Right cardiac atrium (tissue), 1 donor: ENCODE results near the genes THRA and NR1D1.

GRCh38 chr17:40014393-40014930, 778 bp upstream of the CSF3 start:
- PRO-cap: no peak

GRCh38 chr17:40062629-40063596, at the start of gene THRA:
Gene THRA, plus strand, starts transcription at chr17:40062965.
- PRO-cap: bidirectional peak, plus-strand start at chr17:40062965, minus-strand start at chr17:40062847; bidirectional peak, plus-strand start at chr17:40063402, minus-strand start at chr17:40063375

GRCh38 chr17:40068672-40069777, 6.3 kb downstream of the THRA start:
- PRO-cap: bidirectional peak, plus-strand start at chr17:40069509, minus-strand start at chr17:40069519

GRCh38 chr17:40070831-40071330, 8.1 kb downstream of the THRA start:
- PRO-cap: no peak

DNA sequence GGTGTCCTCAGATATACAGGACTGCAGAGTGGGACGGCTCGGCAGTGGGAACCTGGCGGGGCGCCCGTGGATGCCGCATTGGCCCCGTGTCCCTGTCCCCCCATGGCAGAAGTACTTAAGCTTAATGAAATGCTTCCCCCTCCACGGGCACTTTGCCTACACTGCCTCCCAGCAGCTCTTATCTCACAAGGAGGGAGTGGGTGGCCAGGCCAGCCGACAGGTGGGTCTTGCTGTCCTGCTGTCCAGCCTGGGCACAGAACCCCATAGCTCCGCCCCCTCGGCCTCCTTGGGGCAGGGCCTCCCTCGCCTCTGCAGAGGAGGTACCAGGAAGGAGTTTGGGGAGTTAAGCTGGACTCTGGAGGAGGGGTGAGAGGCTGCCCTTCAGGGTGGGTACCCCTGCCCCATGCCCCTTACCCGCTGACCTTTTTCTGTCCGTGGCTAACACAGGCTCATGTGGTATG, 8.6 kb downstream of the THRA start:
- PRO-cap: no peak

GRCh38 chr17:40098912-40099674, 1.3 kb downstream of the NR1D1 start:
- PRO-cap: bidirectional peak, plus-strand start at chr17:40099456, minus-strand start at chr17:40099148

- PRO-cap: bidirectional peak, plus-strand start at chr17:40100882, minus-strand start at chr17:40100579
Observed at GRCh38 chr17:40100010-40101052, at the start of gene NR1D1. Gene NR1D1, minus strand, starts transcription at chr17:40100589.

GRCh38 chr17:40101053-40101573, 724 bp upstream of the NR1D1 start:
- PRO-cap: no peak

DNA sequence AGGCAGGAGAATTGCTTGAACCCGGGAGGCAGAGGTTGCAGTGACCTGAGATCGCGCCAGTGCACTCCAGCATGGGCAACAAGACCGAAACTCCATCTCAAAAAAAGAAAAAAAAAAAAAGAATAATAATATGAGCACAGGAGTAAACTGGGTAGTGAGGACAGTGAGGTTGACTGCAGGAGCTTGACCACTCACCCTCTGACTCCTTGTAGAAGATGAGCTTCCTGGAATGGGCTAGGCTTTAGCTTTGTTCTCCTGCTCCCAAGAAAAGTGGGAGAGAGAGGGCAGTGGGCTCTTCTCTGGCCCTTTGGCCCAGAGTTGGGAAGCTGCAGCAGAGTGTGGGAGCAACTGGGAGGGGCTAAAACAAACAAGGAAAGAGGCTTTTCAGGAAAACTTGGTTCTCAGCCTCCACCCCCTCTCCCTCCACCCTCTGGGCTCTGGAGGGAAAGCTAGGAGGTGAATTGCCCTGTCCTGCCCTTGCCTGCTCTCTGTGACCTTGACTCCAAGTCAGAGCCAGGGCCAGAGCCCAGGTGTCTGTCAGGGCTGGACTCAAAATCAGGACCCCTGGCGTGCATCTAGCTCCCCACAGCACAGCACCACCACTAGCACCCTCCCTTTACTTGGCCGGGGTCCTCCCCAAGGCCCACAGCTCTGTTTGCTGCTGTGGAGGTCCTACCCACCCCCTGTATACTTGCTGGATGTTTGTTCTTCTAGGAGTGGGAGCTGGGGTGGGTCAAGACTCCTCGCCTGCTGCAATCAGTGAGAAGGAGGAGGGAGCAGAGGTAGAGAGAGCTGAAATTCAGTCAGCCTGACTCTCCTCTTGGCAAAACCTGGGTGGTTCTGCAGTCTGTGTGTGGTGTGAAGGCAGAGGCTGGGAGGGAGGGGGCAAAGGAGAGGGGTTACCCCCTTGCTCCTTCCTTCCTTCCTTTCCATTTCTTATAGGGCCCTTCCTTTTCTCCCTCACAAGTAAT, 2.7 kb upstream of the NR1D1 start:
- PRO-cap: no peak

GRCh38 chr17:40124219-40124843, 2.6 kb downstream of the MSL1 start:
- PRO-cap: no peak

- PRO-cap: no peak
Observed at GRCh38 chr17:40129086-40130014, 7.6 kb downstream of the MSL1 start.

DNA sequence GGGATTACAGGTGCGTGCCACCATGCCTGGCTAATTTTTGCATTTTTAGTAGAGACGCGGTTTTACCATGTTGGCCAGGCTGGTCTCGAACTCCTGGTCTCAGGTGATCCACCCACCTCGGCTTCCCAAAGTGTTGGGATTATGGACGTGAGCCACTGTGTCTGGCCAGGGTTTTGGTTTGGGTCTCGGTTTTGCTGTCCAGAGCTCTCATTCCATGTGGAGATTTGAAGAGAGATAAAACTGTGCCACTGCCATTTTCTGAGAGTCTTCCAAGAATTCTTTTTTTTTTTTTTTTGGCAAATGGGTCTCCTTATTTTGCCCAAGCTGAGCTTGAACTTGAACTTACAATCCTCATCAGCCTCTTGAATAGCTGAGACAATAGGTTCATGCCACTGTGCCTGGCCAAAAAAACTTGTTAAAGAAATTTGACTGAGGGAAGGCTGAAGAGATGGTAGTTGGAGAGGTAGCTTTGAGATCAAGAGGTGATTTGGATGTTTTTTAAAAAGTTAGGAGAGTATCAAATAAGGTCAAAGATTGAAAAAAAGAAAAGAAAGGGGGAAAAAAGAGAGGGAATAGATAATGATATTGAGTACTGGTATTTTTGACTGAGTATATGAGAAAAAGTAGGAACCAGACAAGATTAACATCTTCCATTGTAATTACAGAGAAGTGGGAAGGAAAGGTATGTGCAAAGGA, 8.8 kb downstream of the CASC3 start:
- PRO-cap: no peak

- PRO-cap: no peak
Observed at GRCh38 chr17:40176014-40176802, 1.1 kb upstream of the RAPGEFL1 start.

DNA sequence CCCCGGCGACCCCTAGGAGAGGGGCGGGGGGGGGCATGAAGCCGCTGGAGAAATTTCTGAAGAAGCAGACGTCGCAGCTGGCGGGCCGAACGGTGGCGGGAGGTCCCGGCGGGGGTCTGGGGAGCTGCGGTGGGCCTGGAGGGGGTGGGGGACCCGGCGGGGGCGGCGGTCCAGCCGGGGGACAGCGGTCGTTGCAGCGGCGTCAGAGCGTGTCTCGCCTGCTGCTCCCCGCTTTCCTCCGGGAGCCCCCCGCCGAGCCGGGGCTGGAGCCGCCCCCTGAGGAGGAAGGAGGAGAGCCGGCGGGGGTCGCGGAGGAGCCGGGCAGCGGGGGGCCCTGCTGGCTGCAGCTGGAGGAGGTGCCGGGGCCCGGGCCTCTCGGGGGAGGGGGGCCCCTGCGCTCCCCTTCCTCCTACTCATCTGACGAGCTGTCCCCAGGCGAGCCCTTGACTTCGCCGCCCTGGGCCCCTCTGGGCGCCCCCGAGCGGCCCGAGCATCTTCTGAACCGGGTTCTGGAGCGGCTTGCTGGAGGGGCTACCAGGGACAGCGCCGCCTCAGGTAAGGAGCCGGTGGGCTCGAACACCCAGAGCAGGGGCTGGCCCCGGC, 658 bp downstream of the RAPGEFL1 start:
- PRO-cap: no peak

GRCh38 chr17:40251493-40251942, 32.4 kb downstream of the WIPF2 start:
- PRO-cap: no peak

DNA sequence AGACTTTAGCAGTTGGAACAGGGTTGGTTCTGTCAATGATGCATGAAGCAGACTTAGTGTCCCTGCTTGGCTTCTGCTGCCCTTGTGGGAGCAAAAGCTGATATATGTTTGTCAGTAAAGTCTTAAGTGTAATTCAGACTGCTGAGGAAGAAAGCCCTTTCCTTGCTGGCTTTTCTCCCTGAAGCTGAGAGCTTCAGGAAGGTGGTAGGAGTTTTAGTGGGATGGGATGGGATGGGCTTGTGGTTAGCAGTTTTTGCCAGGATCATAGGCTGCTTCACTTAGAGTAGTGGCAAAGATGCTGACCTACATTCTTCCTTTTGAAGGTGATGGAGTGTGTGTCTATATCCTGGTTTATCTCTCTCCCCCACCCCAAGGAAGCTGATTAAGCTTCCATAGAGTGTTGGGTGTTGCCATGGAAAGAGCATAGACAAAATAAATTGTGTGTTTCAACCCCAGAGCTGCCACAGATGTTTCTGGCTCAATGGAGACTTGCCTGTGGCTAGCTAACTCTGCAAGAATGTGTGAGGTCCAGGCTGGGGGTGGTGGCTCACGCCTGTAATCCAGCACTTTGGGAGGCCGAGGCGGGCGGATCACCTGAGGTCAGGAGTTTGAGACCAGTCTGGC, 4.7 kb upstream of the RARA start:
- PRO-cap: no peak

- PRO-cap: no peak
Observed at GRCh38 chr17:40338008-40338207, 26.6 kb downstream of the GJD3 start.

DNA sequence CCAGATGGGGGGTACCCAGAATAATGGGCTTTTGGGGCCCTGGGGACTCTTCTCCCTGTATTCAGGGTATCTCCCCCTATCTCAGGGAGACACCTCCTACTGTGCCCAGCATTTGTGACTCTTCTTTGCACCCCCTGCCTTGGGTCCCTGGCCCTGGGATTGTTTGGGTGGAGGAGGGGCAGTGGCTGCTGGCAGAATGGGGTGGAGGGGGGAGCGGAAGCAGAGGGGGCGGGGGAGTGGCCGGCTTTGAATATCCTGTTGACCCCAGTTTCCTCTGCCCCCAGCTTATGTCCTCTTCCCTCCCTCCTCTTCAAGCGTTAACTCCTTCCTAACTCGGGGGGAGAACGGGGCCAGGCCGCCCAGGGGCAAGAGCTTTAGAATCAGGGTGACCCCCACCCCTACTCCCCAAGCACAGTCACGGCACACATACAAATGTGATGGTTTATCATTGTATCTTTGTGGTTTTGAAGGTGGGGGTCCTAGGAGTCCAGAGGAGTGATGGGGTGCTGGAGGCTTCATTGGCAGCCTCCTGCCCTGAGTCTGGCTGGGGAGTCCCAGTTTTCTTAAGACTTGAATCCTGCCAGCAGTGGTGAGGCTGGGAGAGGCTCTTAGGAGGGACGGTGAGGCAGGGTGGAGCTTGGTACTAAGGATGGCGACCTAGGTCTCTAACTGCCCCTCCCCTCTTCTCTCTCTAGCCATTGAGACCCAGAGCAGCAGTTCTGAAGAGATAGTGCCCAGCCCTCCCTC, 16.7 kb downstream of the GJD3 start:
- PRO-cap: no peak

DNA sequence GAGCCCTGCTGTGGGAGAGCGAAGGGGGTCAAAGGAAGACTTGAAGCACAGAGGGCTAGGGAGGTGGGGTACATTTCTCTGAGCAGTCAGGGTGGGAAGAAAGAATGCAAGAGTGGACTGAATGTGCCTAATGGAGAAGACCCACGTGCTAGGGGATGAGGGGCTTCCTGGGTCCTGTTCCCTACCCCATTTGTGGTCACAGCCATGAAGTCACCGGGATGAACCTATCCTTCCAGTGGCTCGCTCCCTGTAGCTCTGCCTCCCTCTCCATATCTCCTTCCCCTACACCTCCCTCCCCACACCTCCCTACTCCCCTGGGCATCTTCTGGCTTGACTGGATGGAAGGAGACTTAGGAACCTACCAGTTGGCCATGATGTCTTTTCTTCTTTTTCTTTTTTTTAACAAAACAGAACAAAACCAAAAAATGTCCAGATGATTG, 14.1 kb downstream of the IGFBP4 start:
- PRO-cap: no peak

DNA sequence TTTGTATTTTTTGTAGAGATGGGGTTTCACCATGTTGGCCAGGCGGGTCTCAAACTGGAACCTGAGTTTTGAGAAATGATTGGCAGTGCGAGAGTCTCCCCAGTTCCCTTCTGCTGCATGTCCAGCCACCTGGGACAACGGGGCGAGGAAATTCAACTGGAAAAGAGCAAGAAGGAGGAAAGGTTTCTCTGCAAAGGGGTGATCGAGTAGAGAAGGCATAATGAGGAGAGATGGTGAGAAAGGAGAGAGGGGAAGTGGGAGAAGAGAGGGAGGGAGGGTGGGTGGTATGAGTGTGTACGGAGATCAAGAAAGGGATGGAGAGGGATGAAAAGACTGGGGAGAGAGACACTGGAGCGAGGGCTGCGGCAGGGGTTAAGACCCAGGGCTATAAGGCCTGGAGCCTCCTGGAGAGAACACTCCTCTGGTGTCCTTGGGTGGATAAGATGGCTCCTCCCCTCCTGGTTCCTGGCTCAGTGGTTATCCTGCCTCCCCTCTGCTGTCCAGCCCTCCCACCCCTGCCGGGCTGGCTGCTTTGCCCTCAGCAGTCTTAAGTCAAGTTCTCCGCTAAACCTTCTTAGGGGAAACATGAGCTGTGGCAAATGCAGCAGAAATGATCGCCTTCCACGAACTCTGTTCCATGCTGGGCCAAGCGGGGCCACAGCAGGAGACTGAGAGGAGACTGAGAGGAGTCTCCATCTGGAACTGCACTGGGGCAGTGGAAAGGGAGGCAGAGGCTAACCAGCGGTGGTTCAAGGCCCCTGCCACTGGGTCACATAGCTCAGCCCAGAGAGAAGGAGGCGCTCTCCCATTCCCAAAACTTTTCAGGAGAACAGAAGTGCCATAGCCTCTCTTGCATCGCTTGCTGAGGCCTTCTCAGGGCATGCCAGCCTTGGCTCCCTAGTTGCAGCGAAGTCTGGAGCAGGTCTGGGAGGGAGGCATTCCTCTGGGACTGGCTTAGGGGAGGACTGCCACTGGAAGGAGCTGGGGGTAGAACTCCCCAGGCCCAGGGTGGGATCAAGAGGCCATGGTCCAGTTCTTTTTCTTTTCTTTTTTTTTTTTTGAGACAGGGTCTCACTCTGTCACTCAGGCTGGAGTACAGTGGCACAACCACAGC, 27.0 kb downstream of the TNS4 start:
- PRO-cap: no peak